ENCODE measurements around a stretch of chr4.

GRCh38 chr4:185730248-185730756 lies 81.7 kb downstream of the SORBS2 start:
- RRBS, result no CpG with 5 or more reads among the region's 3 CpGs

DNA sequence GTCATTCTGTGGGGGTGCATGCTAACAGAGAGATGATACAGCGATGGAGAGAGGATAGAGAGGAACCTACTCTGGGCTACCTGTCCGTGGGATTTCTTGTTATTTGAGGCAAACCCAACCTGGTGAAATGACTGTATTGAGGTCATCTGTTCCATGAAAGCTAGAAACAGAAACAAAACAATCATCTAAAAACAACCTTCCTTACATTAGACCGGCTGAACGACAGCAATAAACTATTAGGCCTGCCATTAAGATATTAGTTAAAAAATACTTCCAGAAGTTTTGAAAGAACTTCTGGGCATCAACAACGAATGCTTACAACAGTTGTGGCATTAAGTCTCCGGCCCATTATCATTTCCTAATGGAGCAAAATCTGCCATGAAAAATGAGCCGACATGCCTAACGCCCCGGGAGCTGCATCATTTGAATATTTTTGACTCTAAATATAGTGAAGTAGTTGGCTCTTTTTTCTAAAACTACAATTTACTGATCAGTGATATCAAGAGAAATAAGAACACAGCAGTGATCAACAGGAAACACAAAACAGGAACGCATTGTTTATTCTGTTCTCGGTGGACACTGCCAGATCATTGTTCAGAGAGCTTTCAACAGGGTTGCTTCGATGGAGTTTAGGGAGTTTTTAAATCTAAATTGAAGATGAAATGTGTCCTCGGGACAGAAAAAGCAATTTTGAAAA lies 27.4 kb downstream of the SORBS2 start:
- RRBS, result 100% methylated on average over 3 of the region's 13 CpGs

GRCh38 chr4:185800211-185801161 lies 11.5 kb downstream of the SORBS2 start:
- RRBS, result no CpG with 5 or more reads among the region's 9 CpGs

- RRBS, result no CpG with 5 or more reads among the region's 6 CpGs
Measured at GRCh38 chr4:185839690-185840192, 27.7 kb upstream of the SORBS2 start.

- RRBS, result no CpG with 5 or more reads among the region's 3 CpGs
Measured at GRCh38 chr4:186132944-186133143, 58.5 kb upstream of the CYP4V2 start.

GRCh38 chr4:186160982-186161625 lies 30.3 kb upstream of the CYP4V2 start:
- RRBS, result no CpG with 5 or more reads among the region's 7 CpGs

DNA sequence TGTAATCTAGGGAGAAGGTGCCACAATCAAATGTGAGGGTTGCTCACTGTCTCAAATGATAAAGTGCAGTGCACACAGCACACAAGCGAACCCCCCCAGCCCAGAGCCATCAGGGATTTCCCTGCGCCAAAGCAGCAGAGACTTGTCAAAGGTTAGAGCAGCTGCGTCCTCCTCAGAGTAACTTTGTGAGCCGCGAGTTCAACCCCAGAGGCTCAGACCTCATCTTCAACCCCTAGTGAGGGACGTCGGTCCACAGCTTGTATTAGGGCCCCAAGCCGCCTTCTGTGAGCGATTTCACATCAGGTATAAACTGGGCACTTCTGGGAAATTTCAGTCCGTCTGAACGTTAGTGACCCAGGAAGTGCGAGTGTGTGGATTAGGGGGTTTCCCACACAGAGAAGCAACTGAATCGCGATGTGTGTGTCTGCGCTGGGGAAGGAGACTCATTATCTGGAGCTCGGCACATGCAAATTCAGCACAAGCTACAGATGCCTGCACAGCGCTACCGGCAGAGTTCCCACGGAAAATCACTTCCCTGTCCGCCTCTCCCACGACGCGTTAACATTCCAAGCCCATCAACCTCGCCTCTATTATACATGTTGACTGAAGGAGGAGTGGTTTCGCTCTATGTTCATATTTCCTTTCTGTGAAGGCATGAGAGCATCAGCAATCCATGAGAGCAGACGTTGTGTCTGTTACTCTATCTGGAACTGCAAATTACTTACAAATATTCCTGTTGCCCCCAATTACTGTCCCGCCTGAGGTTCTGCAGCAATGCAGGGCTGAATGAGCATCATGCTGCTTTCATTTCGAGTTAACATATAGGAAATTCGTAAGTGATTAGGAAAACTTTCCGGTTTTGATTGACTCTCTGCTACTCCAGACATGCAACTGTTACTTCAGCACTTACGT lies 14.8 kb upstream of the MTNR1A start:
- RRBS, result no CpG with 5 or more reads among the region's 31 CpGs

GRCh38 chr4:186596903-186597232 lies 41.5 kb upstream of the MTNR1A start:
- RRBS, result no CpG with 5 or more reads among the region's 17 CpGs

DNA sequence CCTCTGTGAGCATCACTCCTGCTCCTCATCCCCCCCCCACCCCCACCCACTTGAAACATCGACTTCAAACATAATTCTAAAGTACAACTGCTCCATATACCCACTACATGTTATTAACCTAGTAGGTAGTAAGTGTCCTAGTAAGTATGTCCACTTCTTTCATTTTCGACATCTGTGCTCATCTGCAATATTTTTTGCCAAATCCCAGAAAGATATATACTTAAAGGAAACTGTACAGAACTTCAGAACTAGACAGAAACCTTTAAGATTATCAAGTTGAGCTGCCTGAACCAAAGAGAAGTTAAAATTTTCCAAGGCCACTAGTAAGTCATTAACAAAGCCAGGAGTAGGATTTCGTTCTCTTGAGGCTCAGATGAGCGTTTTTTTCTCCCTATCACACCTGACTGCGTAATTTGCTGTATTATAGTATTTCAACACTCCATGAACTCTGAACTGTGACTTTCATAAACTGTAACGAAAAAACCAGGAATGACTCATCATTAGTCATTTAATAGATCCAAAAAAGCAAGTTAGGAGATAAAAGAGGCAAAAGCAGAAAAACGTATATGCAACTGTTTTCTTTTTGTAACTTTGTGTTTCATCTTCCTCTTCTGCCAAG lies 79.8 kb downstream of the FAT1 start:
- RRBS, result no CpG with 5 or more reads among the region's 7 CpGs

DNA sequence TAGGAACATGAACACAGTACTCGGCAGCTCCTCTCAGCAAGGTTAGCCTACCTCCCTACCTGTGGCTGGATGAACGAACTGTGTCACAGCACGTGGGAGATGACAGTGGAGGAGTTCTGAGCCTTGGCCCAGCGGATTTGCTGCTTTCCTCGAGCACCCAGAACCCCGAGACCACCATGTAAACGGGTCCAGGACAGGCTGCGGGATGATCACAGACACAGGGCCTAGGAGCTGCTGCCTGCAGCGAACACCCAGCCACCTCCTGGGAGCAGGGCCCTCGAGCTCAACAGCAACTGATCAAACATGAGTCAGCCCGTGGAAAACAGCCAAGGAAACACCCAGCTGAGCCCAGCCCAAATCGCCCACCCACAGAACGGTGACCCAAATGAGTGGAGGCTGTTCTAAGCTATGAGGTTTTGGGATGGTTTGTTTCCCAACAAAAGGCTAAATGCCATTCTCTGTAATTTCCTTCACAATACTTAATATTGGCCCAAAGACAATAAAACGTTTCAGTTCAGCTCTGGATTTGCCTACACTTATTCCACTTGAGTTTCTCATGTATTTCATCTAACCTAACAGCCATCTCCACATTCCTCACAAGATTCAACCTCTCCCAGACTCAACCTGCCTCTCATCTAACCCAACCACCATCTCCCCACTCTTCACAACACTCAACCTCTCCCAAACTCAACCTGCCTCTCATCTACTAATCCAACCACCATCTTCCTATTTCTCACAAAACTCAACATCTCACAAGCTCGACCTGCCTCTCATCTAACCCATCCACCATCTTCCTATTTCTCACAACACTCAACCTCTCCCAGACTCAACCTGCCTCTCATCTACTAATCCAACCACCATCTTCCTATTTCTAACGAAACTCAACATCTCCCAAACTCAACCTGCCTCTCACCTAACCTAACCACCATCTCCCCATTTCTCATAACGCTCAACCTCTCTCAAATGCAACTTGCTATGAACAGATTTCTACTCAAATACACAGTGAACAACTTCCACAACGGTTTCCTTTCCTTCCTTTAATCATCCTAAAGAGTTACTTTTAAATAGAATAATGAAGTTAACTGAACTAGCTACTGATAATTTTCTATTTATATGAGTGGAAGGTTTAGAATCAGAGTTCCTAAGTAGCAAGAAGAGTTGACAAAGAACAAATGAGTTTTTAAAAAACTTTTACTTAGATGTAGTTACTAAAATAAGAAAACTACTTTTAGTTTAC lies 29.9 kb downstream of the FAT1 start:
- RRBS, result no CpG with 5 or more reads among the region's 18 CpGs

- RRBS, result 93% methylated on average over 3 of the region's 28 CpGs
Measured at GRCh38 chr4:186700620-186701773, 22.7 kb downstream of the FAT1 start.

GRCh38 chr4:186703934-186704481 lies 19.6 kb downstream of the FAT1 start:
- RRBS, result no CpG with 5 or more reads among the region's 5 CpGs

DNA sequence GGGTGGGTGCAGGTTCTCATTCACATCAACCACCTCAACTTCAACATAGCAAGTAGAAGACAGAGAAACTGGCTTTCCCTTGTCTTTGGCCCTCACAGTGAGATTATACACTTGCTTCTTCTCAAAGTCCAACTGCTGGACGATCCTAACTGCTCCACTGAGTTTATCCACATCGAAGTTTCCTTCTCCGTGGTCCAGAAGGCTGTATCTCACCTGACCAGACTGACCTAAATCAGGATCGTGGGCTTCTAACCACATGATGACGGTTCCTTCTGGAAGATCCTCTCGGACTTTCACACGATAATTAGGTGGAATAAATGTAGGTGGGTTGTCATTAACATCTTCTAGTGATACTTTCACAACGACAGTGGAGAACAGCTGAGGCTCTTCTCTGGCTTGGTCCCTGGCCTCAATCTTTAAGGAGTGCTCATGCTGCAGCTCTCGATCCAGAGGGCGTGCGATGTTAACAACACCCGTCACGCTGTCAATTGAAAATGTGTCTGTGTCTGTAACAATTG lies 16.9 kb downstream of the FAT1 start:
- RRBS, result no CpG with 5 or more reads among the region's 13 CpGs

- RRBS, result no CpG with 5 or more reads among the region's 14 CpGs
Measured at GRCh38 chr4:186708595-186709275, 14.9 kb downstream of the FAT1 start.

- RRBS, result no CpG with 5 or more reads among the region's 13 CpGs
Measured at GRCh38 chr4:186840083-186840939, 116.7 kb upstream of the FAT1 start.

DNA sequence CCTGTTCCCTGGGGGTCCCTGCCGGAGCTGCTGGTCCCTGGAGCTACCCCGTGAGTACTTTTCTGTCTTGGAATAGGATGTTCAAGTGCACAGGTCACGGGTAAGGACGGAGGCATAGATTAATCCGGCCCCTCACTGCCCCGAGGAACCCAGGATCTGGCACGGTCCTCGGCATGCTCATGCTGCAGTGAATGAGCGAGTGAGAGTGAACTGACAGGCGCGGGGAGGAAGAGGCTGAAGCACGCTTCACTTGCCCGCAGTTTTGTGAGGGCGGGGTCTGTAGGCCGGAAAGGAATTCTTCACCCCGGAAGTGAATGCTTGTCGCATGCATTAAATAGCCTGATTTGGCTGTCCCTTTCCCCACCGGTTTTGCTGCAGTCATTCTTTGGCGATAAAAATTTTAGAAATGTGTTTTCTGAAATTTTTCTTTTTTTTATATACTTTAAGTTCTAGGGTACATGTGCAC lies 117.3 kb upstream of the FAT1 start:
- RRBS, result 98% methylated on average over 5 of the region's 19 CpGs

DNA sequence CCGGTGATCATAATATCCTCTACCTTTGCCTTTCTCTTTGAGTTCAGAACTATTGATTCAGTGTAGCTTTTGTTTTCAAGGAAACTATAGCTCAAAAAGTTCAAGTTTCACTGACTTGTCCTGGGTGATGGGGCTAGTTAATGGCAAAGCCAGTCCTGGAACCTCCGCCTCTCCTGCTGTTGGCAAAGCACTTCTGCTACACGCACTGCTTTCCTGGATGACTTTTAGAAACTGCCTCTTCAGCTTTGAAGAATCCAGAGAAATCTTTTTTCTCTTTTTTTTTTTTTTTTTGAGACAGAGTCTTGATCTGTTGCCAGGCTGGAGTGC lies 177.4 kb upstream of the FAT1 start:
- RRBS, result no CpG with 5 or more reads among the region's 3 CpGs

GRCh38 chr4:187354835-187355143 lies 631.1 kb upstream of the FAT1 start:
- RRBS, result no CpG with 5 or more reads among the region's 2 CpGs

- RRBS, result no CpG with 5 or more reads among the region's 37 CpGs
Measured at GRCh38 chr4:187613504-187614014, 382.0 kb upstream of the ZFP42 start.

Data from OVCAR3 (cell line).